Occipital lobe (tissue), 2 donors: ENCODE data around the gene RCOR3.

- RAMPAGE, long total RNA, result no peak
Measured at GRCh38 chr1:209219620-209220694, 363.6 kb upstream of the CAMK1G start.

DNA sequence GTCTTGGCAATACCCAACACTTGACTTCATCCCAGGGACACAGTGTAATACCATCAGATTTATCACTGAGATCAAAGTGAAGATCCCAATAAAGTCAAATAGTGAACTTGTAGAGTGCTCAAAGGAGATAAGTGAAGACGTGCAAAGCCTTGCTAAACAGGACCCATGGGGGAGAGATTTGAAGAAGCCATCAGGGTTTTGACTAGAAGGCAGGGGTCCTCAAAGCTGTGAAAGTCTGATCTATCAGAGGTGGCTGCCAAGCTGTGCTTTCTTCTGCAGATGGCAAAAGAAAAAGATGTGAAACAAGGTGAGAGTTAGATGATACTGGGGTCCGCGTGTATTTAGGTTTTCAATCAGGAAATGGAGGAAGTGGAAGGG is 211.6 kb upstream of the CAMK1G start:
- RAMPAGE, long total RNA, result no peak

DNA sequence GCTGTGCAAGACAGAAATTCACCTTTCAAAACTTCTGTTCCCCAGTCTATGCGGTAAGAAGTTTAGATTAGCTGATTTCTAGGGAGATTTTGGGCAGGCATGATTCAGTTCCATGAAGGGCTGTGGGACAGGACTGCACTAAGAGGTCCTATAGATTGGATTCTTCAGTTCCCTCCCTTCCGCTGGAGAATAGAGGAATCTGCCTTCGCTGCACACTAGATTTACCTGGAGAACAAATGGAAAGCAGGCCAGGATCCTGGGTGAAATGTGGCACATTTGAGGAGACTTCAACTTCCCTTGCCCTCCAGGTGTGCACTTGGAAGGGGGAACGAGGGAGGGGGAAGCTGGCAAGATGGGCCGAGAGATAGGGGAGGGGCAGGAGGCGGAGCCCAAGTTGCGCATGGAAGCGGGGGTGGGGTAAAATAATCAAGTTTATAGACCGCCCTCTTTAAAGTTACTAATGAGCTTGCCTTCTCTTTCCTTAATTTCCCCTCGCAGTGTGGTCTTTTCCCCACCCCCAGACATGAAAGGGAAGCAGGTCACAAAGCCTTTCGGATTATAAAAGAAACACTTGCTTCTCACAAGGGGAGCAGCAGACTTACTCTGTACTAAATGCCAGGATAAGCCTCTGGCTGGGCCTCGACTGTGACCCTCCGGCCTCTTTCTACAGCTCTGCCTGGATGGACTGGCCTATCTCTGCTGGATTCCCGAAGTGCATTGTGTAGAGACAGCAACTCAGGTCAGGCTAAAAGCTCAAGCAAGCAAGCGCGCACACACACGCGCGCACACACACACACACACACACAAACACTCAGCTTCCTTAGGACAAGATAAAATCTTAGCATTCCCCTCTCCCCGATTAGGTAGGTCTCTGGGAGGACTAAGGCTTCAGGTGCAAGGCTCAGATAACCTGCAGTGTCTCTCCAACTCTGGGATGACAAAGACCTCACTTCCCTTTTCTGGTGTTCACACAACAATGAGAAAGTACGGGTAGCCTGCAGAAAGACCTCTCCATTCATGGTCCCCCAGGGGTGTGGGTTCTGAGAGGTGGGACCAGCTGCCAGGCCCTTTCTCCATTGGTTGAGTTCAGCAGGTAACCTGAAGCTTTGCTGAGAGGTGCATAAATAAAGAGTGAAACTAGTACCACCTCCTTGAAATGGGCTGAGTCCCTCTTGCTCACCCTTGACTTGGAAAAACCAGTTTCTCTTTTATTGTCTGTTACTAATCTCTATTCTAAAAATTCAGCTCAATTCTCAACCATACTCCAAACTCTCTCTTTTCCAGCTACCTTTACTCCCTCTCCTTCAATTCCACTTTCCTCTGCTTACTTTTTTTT is 155.4 kb upstream of the CAMK1G start:
- RAMPAGE, long total RNA, result no peak

DNA sequence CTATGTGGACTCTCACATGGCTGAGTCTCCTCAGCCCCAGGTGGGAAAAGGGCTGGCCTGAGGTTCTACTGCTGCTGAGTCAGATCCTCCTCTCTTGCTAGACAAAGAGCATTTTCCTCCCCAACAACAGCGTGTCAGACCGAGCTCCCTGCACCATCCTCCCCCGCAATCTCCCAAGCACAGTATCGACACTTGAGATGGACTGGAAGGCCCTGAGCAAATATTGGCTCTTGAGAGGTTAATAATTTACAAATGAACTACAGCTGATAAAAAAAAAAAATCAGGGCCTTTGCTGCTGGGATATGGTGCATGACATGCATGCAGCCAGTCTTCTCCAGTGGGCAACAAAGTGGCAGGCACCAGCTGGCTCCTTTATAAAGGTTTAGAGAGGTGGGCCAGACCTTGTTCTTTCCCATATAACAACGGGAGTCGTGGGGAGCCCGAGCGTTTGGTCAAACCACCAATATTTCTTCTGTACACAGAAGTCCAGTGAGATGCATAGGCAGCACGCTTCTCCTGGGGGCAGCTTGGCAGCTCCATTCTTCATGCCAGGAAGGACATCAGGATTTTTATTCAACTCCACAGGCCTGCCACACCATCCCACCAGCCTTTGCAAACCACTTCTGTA is 55.4 kb upstream of the CAMK1G start:
- RAMPAGE, long total RNA, result no peak

DNA sequence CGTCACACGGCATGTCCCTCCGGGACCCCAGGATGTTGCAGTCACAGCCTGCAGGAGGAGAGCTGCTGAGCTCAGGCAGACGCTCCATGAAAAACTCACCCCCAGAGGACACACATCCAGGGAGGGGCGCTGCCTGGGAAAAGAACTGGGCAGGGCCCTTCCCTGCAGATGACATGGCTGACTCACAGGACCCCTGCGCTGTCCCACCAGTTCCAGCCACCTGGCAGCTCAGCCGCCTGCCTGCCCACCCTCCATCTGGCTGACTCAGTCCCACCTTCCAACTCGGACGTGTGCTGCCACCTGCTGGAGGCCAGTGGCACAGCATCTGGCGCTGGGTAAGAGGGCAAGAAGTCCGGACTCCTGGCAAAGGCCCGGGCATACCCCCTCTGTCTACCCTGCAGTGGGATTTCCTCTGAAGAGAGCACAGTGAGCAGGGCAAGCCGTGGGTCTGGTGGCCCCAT is 24.7 kb downstream of the LAMB3 start:
- RAMPAGE, long total RNA, result no peak

GRCh38 chr1:209659809-209660527 is 7.7 kb upstream of the LAMB3 start:
- RAMPAGE, long total RNA, result no peak

- RAMPAGE, long total RNA, result no peak
Measured at GRCh38 chr1:209675963-209676289, 714 bp downstream of the G0S2 start.

DNA sequence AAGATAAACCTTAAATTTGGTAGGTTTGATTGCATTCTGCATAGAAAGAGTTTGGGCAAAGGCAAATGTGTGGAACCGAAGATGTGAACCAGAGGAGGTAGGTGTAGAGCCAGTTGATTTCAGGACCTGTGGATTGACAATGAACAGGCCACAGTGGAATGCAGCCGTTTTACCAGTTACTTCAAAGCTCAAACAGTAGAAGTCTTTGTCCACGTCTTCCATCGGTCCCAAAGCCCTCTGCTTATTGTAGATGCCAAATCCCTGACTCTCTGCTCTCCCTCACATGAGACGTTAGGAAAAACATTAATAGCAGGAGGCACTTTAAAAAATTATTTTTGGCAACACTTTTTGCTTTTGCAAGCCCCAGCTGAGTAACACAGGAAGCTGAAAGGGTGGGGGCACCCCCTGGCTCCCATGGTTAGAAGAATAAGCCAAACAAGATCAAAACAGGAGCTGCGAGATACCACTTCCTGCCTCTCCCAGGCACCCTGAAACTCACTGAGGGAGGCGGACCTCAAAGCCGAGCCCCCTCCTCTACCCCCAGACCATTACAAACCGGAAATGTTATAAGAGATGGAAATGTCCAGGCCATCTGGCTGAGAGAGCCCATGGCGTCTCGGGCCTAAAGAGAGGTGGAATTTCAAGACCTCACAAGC is 13.4 kb downstream of the TRAF3IP3 start:
- RAMPAGE, long total RNA, result no peak

- RAMPAGE, long total RNA, result no peak
Measured at GRCh38 chr1:209791772-209792277, 7.5 kb upstream of the C1orf74 start.

GRCh38 chr1:209815950-209816299 is 10.0 kb upstream of the IRF6 start:
- RAMPAGE, long total RNA, result no peak

DNA sequence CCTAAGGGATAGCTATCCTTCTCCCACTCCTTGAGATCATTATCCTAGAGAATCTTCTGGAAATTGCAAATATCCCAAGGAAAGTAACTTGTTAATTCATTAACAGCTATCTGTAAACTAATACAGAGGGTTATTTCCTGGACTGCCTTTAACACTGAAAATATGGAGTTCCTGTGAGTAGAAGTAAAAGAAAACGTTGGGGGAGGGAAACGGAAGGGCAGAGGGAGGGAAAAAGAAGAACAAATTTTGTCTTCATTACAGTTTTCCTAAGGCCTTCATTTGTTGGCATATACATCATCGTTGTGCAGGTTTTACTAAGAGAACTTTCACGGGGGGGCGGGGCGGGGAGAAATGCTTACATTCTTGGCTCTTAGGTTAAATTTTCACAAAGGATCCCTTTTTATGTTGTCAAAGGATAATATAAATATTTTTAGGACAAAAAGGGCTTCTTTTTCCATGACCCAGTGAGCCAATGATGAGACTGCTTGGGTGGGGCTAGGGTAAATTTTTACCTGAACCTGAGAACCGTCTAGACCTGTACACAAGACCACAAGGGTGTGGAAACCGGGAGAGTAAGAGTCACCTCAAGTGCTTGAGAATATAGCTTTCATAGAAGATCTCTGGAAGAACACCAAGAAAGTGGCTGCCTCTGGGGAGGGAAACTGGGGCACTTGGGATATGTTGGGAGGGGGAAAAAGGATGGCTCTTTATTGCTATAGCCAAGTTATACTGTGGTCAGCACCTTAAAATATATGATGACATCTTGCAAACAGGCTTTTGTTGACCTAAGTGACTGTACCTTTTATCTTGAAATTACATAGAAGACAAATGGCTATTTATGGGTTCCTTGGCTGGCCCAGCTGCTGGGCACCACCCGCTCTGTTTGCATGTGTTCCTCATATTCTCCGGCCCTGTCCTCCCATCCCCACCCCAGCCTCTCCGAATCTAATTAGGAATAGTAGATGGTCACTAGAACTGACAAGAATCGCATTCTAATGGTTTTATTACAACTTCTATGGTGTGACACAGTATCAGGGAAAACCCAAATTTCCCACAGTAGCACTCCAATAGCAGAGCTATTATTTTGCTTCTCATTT is 2.0 kb upstream of the UTP25 start:
- RAMPAGE, long total RNA, result no peak

GRCh38 chr1:210222980-210223713 is 9.4 kb upstream of the SERTAD4 start:
- RAMPAGE, long total RNA, result no peak

DNA sequence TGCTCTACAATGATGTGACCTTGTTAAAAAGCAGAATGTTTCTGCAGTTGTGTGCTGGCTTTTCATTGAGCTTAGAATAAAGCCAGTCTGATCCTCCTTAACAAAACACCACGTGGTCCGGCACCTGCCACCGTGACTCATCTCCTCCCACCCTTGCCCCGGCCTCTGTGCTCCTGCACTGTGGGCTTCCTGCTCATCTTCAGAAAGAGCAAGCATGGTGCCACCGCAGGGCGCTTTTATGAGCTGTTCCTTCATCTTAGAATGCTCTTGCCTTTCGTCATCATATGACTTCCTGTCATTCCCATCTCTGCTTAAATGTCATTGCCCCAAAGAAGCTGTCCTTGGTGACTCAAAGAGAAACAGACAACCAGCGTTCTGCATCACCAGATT is 117.7 kb downstream of the HHAT start:
- RAMPAGE, long total RNA, result no peak

- RAMPAGE, long total RNA, result start-site peak on the minus strand at chr1:211258955-211259059, 7 and 16 reads in 2 replicates
Measured at GRCh38 chr1:211258615-211259632, at the start of gene RCOR3. Gene RCOR3 (plus strand): TSS chr1:211259366.

DNA sequence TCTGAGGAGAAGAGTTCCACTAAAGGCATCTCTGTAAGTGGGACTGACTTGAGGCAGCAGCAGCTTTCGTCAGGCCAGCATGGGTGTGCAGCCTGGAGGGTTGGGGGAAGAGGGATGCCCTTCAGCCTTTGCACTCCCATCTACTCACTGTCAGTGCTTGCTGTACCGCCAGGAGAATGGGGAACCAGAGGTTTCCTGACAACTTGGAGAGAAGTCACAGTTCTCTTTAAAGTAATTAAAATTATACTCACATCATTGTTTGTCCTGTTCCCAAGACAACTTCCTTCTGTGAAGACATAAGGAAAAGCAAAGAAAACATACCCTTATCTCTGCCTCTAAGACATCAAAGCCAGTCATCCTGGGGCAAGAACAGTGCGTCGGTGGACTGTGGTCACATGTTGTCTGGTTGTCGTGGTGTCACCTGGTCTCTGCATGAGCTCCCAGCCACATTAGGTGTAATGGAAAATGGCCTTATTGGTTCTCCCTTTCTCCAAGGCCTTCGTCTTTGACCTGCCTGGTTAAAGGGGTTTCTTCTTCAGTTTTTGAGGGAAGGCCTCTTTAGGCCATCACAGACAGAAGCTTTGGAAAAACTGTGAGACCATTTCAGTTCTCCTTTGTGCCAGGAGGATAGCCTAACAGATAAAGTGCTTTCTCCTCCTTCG is 17.6 kb downstream of the TRAF5 start:
- RAMPAGE, long total RNA, result no peak

- RAMPAGE, long total RNA, result no peak
Measured at GRCh38 chr1:211345675-211346099, 19.1 kb downstream of the TRAF5 start.

DNA sequence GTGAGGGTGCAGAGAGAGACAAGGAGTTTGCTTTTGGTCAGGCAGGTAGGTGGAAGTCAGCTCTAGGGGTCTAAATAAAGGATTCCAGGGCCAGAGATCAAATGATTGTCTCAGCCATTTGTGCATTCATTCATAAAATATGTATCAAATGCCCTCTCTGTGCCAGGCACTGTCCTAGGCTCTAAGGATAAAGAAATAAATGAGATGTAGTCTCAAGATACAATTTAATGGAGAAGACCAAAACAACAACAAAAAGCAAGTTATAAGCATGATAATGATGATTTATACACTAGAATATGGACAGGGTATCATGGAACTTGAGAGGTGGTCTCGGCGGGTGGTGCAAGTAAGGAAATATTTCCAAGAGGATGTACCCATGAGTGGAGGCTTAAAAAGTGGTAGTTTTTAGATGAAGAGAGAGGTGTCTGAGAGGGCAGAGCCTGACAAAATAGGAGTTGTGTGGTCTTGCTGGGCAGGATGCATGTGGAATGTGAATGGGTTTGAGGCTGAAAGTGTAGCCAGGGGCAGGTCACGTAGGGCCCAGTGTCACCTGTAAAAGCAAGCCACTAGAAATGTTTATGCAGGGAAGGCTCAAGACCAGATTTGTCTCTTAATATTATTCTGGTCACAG is 41.2 kb downstream of the TRAF5 start:
- RAMPAGE, long total RNA, result no peak

DNA sequence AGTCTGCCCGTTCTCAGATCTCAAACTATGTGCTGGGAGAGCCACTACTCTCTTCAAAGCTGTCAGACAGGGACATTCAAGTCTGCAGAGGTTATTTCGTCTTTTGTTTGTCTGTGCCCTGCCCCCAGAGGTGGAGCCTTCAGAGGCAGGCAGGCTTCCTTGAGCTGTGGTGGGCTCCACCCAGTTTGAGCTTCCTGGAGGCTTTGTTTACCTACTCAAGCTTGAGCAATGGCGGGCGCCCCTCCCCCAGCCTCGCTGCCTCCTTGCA is 81.1 kb downstream of the TRAF5 start:
- RAMPAGE, long total RNA, result no peak

GRCh38 chr1:211560610-211560967 is 18.4 kb downstream of the SLC30A1 start:
- RAMPAGE, long total RNA, result no peak

DNA sequence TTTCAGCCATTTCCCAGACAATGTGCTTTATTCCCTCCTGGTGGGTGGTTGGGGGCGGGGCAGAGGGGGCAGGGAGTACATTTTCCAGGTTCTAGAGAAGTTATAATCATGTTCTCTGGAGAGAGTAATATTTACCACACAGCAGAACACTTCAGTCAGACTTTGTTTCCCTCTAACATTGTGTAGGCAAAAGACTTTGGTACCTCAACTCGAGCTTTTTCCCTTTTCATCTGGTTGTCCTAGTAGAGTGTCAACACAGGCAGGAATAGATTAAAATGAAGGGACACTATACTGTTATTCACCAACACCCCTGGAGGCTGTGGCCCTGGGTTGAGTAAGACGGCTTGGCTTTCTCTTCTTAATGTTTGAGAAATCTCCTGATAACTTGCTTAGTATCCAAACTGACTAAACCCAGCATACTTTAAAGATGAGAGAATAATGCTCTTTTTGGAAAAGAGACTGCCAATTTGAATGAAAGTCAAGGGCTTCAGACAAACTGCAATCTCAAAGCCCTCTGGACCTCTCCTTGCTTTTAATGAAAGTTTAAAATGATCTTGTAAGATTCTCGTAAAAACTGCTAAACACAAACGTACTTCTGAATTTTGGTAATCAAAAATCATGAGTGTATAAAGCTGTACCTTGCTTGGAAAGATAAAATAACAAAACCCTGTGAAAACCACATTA is 2.5 kb upstream of the SLC30A1 start:
- RAMPAGE, long total RNA, result no peak